GM23248 (cell line): ENCODE results near the genes PIK3CA and ACTL6A.

DNA sequence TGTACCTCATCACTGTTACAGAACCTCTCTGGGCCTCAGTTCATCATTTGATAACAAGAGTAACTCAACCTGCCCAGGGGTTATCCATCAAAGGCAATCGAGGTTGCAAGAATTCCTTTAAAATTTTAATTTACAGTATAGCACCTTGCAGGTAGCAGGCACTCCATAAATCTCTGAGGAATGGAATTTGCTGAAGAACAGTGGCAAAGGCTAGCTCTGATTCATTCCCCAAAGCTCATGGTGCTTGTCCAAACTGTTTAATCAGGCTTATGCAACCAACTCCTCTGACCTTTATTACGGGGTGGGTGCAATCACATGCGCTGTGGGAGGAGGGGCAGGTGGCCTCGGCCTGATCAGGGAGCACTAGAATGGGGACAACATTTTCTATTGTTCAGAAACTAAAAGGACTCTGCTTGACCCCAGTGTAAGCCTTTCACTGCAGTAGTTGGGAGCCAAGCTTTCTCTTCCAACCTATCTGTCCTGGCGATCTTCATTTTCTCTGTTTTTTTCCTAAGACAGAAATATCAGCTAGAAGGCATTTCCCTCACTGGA, 626.8 kb upstream of the TBL1XR1 start:
- RAMPAGE, long total RNA: no peak

DNA sequence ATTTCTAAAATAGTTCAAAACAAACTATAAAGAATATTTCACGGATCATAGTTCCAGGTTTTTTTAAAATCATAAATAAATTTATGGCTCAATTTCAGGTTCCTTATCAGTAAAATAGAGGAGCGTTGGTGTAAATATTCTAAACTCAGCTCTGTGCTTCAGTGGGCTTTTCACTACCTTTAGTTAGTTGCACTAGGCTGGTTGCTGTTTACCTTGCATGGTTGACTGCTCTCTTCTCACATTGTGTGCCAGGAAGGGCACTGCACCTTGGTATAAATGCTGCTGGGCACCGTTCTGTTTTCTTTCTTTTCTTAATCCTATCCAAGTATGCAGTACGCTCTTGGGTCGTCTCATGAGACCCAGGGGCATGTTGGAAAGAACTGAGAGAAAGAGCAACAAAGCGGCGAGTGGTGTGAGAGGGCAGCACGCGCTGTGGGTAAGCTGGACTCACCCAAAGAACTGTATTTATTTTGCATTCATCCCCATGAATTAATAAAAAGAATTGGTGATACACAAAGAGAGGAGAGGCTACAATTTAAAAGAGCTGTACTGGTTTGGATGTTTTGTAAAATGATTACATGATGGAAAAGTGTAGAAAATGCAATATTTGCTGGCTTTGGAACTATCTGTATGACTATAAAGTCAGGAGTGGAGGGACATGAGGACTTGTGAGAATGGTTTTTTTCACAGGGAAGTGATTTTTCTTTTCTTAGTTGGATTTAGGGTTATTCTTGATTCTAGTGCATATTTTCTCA, 22.5 kb downstream of the KCNMB2 start:
- RAMPAGE, long total RNA: no peak

- RAMPAGE, long total RNA: start-site peak on the plus strand at chr3:179148104-179148550, 18 and 15 reads in 2 replicates
These were observed at the start of gene PIK3CA for GRCh38 chr3:179147895-179148908. TSS of gene PIK3CA (plus strand) at chr3:179148357.

- RAMPAGE, long total RNA: no peak
These were observed 32.9 kb downstream of the PIK3CA start for GRCh38 chr3:179180785-179181685.

DNA sequence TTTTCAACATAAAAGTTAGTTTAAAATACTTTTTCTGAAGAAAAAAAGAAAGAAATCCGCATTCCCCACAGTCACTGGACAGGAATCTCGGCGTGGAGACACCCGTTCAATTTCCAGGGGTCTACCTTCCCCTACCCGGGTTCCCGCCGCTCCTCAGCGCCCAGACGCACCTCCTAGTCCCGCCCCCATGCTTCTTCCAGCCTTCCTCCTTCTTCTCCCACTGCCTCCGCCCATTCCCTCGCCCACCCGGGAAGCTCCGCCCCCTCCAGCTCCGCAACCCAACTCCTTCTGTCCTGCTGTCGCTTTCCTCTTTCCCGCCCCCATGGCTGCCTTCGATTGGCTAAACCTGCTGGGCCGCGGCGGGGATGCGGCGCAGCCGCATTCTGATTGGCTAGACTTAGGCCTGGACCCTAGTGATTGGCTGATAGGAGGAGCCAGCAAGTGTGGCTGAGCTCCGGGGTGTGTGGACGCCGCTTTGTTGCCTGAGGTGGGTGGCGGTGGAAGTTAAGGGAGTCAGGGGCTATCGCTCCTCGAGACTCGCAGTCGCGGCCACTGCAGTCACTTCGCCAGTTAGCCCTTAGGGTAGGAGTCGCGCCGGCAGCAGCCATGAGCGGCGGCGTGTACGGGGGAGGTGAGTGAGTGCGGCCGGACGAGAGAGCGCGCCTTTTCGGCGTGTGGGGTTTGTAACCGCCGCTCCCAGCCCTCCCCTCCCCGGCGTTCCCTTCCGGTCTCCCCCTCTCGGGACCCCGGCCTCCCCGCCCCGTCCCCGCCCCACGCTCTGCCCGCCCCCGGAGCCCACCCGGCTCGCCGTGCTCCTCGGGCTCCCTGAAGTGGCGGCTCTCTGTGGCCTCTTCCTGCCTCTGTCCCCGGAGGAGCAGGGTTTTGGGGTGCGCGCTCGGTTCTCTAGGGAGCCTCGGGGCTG, at the start of gene ACTL6A:
Gene ACTL6A (plus strand): TSS at position 440 of the 922 bp plus-strand sequence.
- RAMPAGE, long total RNA: start-site peak on the plus strand centred at position 464 of the sequence, 48 bp wide, 196 and 234 reads in 2 replicates

DNA sequence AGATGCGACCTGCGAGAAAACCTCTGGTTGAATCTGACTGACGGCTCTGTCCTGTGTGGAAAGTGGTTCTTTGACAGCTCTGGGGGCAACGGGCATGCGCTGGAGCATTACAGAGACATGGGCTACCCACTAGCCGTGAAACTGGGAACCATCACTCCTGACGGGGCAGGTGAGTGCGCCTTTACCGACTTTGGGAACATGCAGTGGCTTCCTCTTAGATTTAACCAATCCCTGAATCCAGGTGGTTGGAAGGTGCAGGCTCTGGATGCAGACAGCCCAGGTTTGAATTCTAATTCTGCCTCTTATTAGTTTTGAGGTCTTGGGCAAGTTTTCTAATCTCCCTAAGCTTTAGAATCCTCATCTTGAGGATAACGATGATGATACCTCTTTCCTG, 55.9 kb downstream of the USP13 start:
- RAMPAGE, long total RNA: no peak

DNA sequence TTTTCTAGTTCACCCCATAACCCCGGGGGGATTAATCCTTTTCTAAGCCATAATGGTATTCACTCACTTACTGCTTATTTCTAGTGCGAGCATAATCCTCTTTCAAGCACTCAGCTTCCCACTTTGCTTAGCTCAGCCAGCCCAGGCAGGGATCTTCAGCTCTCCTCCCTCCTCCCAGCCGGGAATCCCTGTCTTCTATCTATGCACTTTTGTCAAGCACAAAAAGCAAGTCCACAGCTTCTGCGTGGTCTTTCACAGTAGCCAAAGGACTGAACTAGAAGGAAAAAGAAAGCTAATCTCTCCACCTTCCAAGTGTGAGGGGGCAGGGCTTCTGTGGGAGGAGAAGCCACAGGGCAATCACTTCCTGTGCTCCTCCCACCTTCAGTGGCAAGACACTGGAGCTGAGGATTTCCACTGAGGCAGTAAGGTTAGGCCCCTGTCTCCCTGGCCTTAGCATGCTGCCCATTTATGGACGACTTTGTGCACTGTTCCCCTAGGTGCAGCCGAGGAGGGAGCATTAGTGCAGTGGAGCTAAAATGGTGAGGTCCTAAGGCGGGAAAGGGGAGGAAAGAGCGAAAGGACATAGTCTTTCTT, 62.7 kb downstream of the PEX5L start:
- RAMPAGE, long total RNA: no peak

GRCh38 chr3:180678805-180679112, 530 bp downstream of the CCDC39 start:
- RAMPAGE, long total RNA: no peak

DNA sequence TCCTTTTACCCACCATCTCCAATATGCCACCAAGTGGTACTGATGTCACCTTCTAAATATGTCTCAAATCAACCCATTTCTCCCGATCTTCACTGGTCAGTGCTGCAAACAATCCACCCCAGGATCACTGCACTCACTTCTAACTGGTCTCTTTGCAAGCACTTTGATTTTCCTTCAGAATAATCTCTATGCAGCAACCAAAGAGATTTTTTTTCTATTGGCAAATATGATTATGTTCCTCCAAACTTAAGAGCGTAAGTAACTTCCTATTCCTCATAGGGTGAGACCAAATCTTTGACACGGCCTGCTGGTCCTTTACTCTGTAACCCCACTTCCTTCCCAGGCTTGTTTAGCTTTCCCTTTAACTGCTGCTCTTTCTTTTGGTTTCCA, 121.4 kb upstream of the DNAJC19 start:
- RAMPAGE, long total RNA: no peak

GRCh38 chr3:181610284-181610836, 101.4 kb upstream of the SOX2 start:
- RAMPAGE, long total RNA: no peak

GRCh38 chr3:181719974-181720930, 8.5 kb downstream of the SOX2 start:
- RAMPAGE, long total RNA: no peak

GRCh38 chr3:182364647-182365529, 428.4 kb upstream of the ATP11B start:
- RAMPAGE, long total RNA: no peak

DNA sequence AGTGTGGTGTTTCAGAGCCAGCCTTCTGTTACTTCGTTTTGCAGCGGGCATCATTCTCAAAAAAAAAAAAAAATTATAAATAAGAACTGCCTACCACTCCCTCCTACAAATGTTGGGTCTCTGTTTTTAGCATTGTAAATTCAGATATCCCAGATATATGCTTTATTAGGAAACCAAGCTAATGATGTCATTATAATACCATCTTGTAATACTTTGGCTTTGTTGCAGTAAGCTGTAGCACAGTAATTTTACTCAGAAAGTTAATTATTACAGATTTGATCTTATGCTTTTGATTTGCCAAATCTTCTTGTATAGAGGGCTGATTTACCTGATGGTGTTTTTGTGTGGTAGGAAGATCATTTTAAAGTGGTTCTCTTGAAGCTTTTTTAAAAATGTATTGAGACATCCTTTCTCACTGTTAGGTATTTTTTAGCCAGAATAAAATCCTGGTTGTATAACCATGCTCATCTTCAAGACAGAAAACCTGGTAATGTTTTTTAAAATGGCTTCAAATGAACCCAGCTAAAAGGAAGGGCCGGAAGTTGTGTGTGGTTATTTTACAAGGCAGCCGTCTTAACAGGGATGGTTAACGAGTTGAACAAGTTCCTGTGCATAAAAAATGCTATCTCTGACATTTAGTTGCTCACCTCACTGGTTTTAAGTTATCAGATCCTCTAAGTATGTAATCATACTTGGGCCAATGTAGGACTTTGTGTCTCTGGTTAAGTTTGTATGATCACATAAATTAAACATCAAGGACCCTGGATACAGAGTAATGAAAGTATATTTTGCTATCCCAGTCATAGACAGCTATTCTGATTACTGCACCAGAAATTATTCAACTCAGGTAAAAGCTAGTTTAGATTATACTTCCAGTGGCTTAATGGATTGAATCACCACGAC, 1.9 kb downstream of the ATP11B start:
- RAMPAGE, long total RNA: no peak

DNA sequence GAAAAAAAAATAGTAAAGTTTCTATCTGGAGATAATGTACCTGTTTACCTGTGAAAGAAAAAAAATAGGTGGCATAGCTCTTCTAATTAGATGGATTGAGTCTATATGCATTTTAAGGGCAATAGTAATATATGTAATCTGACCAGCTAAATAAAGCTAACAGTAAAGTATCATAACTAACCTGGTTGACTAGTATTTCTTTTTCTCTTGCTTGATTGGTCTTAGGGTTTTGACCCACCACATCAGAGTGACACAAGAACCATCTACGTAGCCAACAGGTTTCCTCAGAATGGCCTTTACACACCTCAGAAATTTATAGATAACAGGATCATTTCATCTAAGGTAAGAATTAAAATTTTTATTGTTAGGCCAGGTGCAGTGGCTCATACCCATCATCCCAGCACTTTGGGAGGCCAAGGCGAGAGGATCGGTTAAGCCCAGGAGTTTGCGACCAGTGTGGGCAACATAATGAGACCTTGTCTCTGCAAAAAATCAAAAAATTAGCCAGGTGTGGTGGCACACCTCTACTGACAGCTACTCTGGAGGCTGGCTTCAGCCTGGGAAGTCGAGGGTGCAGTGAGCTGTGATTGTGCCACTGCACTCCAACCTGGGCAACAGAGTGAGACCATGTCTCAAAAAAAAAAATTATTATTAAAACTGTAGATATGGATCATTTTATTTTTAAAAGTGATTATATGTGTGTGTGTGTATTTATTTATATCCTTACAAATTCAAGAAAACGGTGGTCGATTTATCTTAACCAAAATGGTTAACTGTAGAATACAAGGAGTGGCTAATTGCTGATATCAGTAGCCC, 26.9 kb downstream of the ATP11B start:
- RAMPAGE, long total RNA: no peak

- RAMPAGE, long total RNA: no peak
These were observed 75.8 kb downstream of the ATP11B start for GRCh38 chr3:182869073-182869497.

- RAMPAGE, long total RNA: no peak
These were observed 89.6 kb downstream of the DCUN1D1 start for GRCh38 chr3:182890699-182891262.

- RAMPAGE, long total RNA: no peak
These were observed 41.6 kb upstream of the B3GNT5 start for GRCh38 chr3:183211471-183211848.

DNA sequence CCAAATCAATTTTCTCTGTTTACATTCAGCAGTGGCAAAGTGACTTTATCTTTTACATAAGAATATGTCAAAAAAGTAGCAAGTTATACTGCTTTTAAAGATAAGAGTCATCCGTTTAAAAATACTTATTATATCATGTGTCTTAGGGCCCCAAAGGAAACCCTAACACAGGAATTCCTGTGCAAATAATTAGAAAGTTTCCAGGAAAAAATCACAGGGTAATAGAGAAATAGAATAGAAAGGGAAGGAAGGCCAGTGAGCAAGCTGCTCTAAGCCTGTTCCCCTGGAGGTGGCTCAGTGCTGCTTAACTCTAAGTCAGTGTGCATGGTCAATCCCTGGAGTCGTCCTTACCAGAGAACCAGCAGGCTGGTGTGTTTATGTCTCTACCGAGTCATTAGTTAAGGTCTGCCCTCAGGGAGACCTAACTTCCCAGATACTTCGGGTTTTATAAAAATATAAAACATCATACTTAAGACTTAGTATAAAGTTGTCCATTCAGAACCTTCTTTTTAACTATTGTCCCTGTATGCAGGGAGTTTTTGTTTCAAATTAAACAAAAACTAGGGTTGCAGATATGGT, 21.0 kb upstream of the MCF2L2 start:
- RAMPAGE, long total RNA: no peak

DNA sequence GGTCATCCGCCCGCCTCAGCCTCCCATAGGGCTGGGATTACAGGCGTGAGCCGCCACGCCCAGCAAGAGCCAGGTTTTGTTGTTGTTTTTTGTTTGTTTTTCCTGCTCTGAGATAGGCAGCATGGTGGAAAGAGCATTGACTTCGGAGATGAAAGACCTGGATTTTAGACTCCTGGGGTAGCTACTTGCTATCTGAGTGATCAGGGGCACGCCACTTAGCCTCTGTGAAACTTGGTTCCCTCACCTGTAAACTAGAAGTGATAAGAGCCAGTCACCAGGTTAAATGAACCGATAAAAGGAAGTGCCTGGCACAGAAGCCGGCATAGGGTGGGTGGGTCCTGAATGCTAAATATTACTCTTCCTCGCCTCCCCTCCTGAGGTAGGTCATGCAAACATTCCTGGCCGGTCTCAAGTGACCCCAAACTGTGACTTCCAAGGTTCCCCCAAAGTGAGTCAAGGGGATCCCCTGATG, 63.0 kb upstream of the MCF2L2 start:
- RAMPAGE, long total RNA: no peak

DNA sequence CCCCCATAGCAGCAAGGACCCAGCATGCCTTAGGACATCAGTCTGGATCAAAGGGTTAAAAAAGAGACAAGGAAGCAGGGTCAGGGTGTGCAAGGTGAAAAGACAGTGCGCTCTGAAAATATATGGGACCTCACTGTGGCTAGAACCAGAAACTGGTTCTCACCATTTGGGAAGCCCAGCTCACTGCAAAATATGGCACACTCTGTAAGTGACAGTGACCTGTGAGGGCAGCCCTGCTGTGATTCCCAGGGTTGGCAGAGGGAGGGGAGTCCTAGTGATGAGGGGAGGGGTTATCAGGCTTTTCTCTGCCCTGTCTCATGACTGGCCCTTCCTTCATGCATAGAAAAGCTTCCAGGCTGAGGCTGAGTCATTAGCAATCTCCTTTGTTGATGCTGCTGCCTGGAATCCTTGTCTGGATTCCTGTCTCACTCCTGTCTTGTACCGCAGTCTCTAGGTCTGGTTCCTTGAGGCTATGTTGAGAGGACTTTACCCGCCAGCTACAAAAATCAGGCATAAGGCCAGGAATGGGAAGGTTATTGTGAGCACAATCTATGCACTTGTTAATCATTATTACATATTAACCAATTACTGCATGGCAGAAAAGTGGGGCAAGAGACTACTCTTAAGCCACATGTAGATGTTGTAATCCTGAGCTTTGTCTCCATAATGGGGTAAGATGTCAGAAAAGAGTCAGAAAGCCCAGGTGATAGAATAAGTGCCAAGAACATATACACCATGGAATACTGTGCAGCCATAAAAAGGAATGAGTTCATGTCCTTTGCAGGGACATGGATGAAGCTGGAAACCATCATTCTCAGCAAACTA, 7.2 kb downstream of the KLHL6 start:
- RAMPAGE, long total RNA: no peak